Occipital lobe (tissue), 2 donors: ENCODE data around the genes EDEM2, GDF5 and NFS1.

GRCh38 chr20:34703440-34703792, 728 bp upstream of the TP53INP2 start:
- RAMPAGE, long total RNA = no peak

GRCh38 chr20:34714309-34715020, 10.3 kb downstream of the TP53INP2 start:
- RAMPAGE, long total RNA = no peak

- RAMPAGE, long total RNA = no peak
These were observed 1.0 kb downstream of the NCOA6 start for GRCh38 chr20:34824562-34824697.

DNA sequence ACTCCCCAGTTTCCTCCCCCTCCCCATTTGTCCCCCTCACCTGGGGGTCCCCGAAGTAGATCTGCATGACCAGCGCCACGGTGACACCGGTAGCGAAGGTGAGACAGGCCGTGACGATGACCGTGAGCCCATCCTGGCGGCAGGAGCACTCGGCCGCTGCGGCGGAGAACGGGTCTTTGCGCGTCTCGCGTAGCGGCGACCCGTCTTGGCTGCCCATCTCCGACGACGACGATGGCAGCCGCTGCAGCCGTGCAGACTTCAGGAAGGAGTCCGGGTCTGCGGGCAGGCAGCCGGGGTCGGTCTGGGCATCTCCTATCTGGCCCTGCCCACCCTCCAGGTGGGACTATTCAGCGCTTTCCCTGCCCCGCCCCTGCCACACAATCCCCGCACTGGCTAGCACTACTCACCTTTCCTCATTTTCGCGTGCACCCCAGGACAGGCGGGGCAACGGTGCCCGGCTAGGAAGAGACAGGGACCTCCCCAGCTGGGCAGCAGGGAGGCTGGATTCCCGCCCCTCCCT, 9.3 kb downstream of the GGT7 start:
- RAMPAGE, long total RNA = no peak

DNA sequence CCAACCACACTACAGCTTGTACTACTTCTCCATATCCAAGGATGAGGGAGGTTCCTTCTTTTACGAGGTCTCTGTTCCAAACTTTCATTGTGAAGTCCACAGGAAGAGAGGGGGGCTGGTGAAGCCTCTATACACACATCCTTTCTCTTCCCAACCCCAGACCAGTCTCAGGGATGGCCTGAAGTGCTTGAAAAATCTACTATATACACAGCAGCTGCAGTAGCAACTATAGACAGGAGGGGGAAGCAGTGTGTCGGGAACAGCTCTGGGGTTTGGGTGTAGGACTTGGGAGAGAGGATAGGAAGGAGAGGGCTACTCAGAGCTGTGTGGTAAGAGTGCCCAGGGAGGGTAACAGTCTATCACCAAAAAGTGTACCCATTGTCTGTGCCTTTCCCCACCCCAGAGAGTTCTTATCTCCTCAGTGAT, 1.3 kb upstream of the GGT7 start:
- RAMPAGE, long total RNA = no peak

DNA sequence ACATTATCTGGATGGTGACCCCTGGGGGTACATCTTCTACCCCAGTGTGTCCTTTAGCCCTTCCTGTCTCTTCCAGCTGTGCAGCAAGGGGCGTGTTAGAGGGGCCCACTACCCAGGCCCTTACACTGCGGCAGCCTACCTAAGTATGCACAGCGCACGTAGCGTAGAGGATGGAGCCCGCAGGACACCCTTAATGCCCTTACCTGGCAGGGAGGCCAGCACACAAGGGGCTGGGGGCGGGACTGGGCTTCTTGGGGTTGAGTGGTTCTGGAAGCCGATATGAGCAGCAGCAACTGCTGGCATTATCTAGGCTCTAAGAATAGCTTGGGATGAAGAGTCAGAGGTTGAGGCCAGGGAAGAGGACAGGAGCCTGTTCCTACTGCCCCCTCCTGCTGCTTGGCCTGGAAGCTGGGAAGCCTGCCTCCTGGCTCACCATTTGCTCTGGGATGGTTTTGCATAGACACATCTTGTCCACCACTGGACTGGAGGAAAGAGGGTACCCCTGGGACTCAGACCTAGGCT, 13.0 kb downstream of the MYH7B start:
- RAMPAGE, long total RNA = no peak

DNA sequence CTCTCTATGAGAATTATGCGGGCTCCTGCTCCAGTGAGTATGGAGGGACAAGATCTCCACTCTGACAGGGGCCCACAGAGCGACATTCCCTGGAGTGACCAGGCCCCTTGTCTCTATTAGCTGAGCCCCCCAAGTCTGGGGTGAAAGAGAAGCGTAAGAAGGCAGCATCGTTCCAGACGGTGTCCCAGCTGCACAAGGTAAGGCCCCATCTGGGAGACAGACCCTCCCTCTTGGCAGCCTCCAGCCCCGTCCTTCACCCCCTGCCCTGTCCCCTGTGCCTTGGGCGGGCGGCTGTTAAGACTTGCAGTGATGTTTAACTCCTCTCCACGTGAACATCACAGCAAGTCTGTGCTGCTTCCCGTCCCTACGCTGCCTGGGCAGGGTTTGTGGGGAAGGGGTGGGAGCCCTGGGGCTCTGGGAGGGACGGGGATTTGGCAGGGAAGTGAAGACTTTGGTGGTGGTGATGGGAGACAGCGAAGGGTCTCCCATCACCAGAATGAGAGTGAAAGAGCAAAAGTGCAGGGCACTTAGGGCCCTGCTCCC, 34.5 kb downstream of the MYH7B start:
- RAMPAGE, long total RNA = no peak

DNA sequence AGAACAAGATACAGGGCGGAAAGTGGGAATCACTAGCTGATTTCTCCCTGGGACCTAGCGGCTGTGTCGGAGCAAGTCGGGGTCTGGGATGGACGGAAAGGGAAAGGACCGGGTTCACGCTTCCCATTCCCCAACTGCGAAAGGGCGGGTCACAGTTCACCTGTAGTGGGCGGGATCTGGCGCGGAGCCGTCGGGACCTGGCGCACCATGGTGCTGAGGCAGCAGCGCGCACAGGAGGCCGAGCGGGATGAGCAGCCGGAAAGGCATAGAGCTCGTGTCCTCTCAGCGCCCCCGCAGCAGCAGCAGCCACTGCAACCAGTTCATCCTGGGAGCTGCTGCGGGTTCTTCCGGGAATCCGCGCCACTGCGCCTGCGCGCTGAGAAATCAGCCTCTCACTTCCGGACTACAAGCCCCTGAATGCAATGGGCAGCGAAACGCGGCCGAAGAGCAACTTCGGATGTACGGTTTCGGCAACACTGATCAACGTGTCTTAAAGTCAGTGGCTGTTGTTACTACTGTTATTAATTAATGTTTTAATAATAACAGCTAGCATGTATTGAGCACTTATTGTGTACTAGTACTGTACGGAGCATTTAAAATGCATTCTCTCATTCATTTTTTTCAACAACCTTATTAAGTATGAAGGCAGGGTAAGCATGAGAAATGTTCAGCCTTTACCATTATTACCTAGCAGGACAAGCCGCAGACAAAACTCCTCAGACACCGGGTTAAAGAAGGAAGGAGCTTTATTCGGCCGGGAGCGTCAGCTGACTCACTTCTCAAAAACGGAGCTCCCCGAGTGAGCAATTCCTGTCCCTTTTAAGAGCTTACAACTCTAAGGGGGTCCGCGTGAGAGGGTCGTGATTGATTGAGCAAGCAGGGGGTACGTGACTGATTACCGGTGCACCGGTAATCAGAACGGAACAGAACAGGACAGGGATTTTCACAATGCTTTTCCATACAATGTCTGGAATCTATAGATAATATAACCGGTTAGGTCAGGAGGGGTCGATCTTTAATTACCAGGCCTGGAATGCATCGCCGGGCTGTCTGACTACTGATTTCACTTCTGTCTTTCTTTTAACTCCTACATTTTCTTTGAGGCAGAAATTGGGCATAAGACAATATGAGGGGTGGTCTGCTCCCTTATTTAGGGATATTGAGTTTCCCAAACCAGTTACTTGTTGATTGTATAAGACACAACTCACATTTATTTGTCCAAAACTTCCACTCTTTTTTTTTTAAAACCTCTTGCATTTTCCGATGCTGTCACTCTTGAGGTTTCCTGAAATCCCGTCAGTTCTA, at the start of gene EDEM2:
Gene EDEM2, minus strand, starts transcription at position 345 of the 1,305 bp plus-strand sequence.
- RAMPAGE, long total RNA = no peak

GRCh38 chr20:35227008-35227918, 773 bp downstream of the MMP24 start:
- RAMPAGE, long total RNA = no peak

GRCh38 chr20:35253020-35253407, 24.9 kb downstream of the MMP24OS start:
- RAMPAGE, long total RNA = no peak

DNA sequence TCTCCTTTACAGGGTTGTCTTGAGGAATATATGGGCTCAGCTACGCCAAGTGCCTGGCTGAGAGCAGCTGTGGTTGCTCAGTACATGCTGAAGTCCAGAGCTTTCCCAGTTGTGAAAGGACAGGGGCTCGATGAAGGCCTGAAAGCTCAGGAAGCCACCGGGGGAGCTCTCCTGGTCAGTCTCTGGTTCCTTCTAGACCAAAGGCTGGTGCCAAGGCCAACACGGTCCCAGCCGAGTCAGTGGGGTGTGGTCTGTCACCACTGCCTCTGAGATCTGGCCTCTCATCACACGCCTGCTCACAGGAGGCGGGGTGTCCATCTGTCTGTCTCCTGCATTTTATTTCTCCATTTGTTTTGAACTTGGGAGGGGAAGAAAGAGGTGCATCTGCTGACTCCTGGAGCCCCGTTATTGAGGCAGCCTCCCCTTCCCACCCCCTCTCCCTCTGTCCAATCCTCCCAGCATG, 5.0 kb upstream of the FAM83C start:
- RAMPAGE, long total RNA = no peak

GRCh38 chr20:35300206-35300807, 8.1 kb upstream of the FAM83C start:
- RAMPAGE, long total RNA = no peak

DNA sequence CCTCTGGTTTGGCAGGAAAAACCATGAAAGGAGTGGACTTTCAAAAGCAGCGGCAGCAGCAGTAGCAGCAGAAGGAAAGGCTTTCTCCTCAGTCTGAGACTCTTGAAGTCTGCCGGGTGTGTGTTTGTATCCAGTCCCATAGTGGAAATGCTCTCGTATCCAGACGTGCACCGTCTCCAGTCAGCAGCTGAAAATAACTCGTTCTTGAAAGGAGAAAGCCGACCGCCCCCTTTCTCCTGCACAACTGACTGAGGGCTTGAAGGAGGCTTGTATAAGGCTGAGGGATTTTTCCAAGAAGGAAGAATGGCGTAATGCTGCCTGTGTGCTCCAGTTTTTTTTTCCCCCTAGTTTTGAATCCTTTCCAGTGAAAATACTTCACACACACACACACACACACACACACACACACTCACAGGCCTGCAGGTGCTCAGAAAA, at the start of gene GDF5:
Gene GDF5, minus strand, starts transcription at position 246 of the 435 bp plus-strand sequence.
- RAMPAGE, long total RNA = no peak

GRCh38 chr20:35555937-35556526, 14.2 kb downstream of the ERGIC3 start:
- RAMPAGE, long total RNA = no peak

DNA sequence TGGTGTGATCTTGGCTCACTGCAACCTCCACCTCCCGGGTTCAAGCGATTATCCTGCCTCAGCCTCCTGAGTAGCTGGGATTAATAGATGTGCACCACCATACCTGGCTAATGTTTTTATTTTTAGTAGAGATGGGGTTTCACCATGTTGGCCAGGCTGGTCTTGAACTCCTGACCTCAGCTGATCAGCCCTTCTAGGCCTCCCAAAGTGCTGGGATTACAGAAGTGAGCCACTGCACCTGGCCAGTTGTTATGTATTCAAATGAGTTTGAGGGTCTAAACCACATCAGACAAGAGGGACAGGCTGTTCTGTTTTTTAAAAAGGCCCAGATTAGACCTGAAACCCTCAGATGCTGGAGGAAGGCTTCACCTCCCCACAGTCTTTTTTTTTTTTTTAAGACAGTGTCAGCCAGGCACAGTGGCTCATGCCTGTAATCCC, 4.2 kb upstream of the SPAG4 start:
- RAMPAGE, long total RNA = no peak

GRCh38 chr20:35698776-35699710, at the start of gene NFS1:
Gene NFS1 (minus strand): TSS chr20:35699352.
- RAMPAGE, long total RNA = start-site peak on the plus strand at chr20:35699368-35699451, 367 and 588 reads in 2 replicates

DNA sequence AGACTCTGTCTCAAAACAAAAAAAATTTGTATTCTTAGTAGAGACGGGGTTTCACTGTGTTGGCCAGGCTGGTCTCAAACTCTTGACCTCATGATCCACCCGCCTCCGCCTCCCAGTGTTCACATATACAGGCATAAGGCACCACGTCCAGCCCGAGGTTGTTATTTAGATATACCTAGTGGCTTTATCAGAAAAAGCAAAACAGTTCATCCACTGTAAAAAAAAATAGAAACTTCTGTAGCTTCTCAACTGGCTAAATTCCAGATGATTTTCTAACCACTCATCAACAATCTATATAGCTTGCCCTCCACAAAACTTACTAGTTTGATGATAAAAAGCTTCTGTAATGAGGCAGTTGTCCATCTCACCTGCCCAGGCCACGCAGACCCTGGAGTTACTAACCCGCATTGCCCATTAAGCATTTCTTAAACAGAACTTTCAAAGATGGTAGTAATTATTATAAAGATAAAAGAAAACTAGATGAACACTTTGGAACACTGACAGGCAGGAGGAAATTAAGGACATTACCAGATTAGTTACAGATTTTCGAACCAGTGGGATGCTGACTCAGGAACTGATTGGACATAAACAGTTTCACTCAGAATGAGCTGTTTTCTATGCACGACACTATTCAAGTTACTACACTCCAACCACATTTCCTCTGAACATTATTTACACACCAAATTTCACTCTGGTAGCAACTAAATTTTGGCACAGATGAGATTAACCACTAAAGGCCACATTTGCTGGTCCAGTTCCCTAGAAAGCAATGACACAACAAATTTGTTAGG, 2.7 kb downstream of the ROMO1 start:
- RAMPAGE, long total RNA = no peak

DNA sequence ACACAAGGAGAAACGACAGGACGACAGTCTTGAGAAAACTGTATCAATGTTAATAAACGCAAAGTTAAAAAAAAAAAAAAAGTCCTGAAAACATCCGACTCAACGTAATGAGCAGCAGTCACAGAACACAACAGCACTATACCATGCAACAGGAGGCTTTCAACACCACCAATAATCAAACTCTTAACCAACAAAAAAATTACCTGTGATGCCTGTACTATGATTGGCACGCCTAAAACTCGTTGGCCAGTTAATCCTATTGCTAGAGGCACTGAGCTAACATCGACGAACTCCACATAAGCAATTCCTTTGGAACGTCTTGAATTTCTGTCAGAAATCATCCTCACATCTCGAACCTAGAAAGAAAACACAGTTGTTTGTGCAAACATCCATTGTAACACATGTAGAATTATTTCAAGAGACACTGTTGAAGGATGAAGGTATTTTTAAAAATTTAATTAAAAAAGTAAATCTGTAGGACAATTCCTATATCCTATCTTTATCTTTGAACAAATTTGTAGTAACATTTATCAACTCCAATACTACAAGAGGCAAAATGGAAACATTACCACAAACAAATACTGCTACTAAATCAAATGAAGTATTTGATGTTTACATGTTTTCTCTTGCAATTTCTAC, 17.6 kb downstream of the RBM39 start:
- RAMPAGE, long total RNA = no peak

GRCh38 chr20:35819206-35819512, 47.3 kb downstream of the PHF20 start:
- RAMPAGE, long total RNA = no peak

GRCh38 chr20:35848770-35849258, 77.0 kb downstream of the PHF20 start:
- RAMPAGE, long total RNA = no peak